Ileum (tissue), 1 donor: ENCODE measurements around a stretch of chrX.

- PRO-cap = no peak
Observed at GRCh38 chrX:115944725-115945355, 225.7 kb upstream of the AGTR2 start.

GRCh38 chrX:115968065-115969360, 202.0 kb upstream of the AGTR2 start:
- PRO-cap = unidirectional peak, plus-strand start at chrX:115968586; unidirectional peak, minus-strand start at chrX:115969103

DNA sequence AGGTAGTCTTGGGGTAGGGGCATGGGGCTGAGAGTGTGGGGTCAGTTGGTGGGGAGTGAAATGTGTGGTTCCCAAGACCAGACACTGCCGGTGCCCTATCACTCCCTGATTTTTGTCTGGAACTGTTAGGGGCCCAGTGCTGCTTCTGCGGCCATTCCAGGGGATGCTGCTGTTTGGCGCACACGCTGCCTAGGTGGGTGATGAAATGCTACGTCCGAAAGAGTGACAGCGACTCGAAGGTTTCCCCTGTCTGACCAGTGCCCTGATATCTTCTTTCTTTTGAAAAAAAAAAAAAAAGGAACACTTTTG, 201.0 kb upstream of the AGTR2 start:
- PRO-cap = no peak

DNA sequence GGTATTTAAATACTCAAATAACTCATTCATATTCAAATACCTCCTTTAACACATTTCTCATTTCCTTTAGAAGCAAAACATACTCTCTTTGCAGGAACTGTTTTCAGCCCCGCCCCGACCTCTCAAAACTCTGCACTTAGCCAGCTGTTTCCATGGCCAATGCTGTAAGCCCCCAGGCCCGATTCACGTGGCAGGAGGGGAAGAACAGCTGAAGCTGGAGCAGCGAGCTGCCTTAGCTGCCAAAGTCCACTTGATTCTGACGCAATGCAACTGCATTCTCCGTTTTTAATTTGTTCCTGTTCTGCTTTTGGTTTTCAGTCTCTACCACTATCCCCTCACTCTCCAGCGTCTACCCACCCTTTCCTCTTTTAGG, 160.8 kb upstream of the AGTR2 start:
- PRO-cap = no peak

- PRO-cap = unidirectional peak, minus-strand start at chrX:118258874
Observed at GRCh38 chrX:118258802-118259170, 87.1 kb upstream of the WDR44 start.

GRCh38 chrX:118773497-118774082, 46.2 kb downstream of the IL13RA1 start:
- PRO-cap = no peak

- PRO-cap = no peak
Observed at GRCh38 chrX:118973724-118974298, 607 bp upstream of the LONRF3 start.

GRCh38 chrX:118989215-118989920, 14.9 kb downstream of the LONRF3 start:
- PRO-cap = no peak

GRCh38 chrX:119389162-119389680, 9.9 kb upstream of the SLC25A43 start:
- PRO-cap = no peak

GRCh38 chrX:119398550-119399015, 553 bp upstream of the SLC25A43 start:
- PRO-cap = unidirectional peak, plus-strand start at chrX:119398867

GRCh38 chrX:119441170-119441610, 27.1 kb upstream of the SLC25A5 start:
- PRO-cap = no peak

GRCh38 chrX:119468949-119469675, 868 bp downstream of the SLC25A5 start:
- PRO-cap = bidirectional peak, plus-strand start at chrX:119469546, minus-strand start at chrX:119469064

DNA sequence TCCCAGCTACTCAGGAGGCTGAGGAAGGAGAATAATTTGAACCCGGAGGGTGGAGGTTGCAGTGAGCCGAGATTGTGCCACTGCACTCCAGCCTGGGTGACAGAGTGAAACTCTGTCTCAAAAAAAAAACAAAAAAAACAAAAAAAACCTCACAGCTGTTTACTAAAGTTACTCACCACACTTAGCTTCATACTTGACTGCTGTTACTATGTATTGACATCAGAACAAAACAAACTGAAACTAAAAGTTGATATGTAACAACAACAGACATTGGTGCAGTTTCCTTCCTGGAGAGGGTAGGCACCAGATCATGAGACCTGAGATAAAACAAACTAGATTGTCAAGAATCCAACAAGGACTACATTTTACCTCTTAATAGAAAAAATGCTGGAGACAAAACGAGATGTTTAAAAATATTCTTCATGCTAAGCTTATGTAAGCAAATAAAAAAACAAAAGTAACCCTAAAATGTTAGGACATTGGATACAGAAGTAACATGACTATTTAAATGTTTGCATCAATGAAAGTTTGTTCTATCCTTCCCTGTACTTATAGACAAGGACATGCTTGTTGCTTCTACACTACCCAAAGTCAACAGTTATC, 30.4 kb upstream of the RPL39 start:
- PRO-cap = no peak

DNA sequence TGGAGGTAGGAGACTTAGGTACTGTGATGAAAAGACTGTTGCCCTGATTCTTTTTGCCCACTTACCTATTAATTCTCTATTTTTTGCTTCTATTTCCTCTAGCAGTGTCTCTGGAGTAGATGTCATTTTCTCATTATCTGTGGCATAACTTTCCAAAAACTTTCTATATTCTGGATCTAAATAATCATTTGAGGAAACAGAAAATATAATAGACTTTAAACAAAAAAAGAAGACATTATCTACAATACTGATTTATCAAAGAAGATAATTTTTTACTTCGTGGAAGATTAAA, 9.7 kb downstream of the UPF3B start:
- PRO-cap = no peak

GRCh38 chrX:119938613-119939088, 4.9 kb downstream of the NKAP start:
- PRO-cap = no peak

DNA sequence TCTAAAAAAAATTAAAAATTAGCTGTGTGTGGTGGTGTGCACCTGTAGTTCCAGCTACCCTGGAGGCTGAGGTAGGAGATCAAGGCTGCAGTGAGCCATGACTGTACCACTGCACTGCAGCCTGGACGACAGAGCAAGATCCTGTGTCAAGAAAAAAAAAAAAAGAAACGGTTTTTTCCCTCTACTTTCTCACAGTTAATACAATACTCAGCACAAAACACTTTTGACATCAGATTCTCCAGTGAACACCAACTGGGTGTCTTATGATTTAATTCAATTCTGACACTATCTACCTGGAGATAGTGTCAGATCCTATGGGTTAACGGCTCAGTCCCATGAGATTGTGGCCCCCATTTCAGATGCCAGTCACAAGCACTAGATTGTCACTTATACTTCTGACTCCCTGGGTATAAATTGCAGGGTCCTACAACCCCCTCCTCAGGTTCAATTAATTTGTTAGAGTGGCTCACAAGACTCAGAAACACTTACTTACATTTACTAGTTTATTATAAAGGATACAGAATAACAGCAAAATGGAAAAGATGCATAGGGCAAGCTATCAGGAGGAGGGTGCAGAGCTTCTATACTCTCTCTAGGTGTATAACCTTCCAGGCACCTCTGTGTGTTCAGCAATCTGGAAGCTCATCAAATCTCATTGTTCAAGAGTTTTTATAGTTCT, 24.9 kb upstream of the ZBTB33 start:
- PRO-cap = no peak

DNA sequence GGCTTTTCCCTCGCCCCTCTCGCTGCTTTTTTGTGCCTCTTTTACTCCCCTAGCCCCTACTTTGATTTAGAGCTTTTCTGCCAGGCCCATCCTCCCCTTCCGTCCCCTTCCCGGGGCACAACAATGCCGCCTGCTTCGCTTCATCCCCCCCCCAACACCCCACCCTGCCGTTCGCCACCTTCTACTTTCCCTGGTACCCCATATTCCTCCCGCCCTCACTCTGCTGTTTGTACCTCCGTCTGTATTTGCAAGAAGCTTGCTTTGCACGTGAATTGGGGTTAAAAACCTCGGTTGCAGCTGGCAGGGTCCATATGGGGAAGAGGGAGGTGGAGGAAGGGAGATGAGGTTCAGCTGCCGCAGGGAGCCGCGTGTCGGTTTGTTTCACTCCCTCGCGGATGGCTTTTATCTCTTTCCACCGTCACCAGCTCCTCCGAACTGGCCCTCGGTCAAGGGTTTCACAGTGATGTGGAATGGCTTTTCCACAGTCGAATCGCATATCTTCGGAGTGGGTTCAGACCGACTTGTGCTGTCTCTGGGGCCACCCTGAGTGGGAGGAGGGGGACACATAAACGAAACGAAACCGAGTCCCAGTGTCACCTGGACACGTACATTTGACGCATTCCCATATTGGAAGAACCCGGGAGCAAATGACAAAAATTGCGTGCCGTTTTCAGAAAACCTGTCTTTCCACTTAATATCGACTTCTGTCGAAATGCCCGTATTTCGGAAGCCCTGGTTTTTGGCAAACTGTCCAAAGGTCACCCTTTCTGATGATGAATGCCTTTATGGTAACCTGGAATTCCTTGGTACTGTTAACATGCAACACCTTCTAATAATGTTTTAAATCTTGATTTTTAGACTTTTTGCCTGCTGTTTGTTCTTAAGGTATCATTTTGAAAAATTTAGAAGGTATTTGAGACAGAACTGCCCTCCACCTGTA, 913 bp downstream of the ZBTB33 start:
- PRO-cap = unidirectional peak, minus-strand start at position 378 of the sequence; unidirectional peak, minus-strand start at position 437 of the sequence

DNA sequence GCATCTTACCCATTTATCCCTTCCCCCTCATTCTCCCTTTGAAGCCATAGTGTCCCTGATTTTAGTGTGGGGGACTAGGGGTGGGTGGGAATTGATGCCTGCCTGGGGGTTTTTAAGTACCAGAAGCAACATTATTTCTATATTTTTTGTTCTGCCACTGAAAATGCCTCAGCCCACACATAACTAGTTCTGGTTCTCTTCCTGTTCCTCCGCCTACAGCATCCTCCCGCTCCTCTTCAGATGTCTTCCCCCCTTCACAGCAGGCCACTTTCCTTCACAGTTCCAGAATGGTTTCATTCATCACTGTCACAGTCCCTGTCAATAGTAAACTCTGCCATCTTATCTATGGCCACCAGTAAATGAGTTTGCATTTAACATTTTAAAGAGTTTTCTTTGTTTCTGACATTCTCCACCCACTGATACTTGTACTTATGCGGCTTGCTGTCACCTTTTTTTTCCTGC, 114.0 kb downstream of the GLUD2 start:
- PRO-cap = unidirectional peak, minus-strand start at position 236 of the sequence

- PRO-cap = no peak
Observed at GRCh38 chrX:121191680-121192156, 144.3 kb downstream of the GLUD2 start.

GRCh38 chrX:122421818-122422122, 762.3 kb upstream of the GRIA3 start:
- PRO-cap = no peak